AG08470 (cell line): ENCODE measurements around a stretch of chr18.

- RRBS, result 2% methylated on average over 18 of the region's 41 CpGs
Observed at GRCh38 chr18:77132058-77132477, 515 bp downstream of the MBP start.

- RRBS, result 53% methylated on average over 3 of the region's 12 CpGs
Observed at GRCh38 chr18:77853864-77854193, 604.2 kb downstream of the GALR1 start.

- RRBS, result no CpG with 5 or more reads among the region's 22 CpGs
Observed at GRCh38 chr18:77993463-77994138, 744.0 kb downstream of the GALR1 start.

DNA sequence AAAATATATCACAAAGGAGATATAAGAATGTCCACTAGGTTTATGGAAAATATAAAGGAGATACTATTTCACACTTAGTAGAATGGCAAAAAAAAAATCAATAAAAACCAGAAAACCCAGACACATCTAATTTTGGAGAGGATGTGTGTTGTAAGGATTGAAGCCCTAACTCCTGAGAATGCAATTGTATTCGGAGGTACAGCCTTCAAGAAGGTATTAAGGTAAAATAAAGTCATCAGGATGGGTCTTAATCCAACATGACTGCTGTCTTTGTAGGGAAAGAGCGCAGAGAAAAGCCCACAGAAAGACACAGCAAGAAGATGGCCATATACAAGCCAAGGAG is 713.2 kb upstream of the SALL3 start:
- RRBS, result no CpG with 5 or more reads among the region's 2 CpGs

- RRBS, result no CpG with 5 or more reads among the region's 5 CpGs
Observed at GRCh38 chr18:79204870-79205252, 135.7 kb downstream of the ATP9B start.

DNA sequence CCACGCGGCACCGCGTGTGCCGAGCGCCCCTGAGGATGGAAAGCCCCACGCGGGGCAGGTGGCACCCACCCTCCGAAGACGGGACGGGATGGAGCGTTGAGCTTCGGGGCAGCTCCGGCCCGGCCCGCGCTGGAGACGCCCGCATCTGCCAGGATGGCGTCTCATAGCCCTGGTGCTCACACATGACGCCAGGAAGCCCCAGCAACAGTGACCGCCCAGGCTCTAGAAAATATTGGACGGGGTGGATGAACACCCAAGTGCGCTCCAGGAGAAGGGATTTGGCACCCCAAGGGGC is 2.5 kb upstream of the NFATC1 start:
- RRBS, result no CpG with 5 or more reads among the region's 24 CpGs

GRCh38 chr18:79432227-79432723 is 36.5 kb downstream of the NFATC1 start:
- RRBS, result 89% methylated on average over 7 of the region's 22 CpGs

DNA sequence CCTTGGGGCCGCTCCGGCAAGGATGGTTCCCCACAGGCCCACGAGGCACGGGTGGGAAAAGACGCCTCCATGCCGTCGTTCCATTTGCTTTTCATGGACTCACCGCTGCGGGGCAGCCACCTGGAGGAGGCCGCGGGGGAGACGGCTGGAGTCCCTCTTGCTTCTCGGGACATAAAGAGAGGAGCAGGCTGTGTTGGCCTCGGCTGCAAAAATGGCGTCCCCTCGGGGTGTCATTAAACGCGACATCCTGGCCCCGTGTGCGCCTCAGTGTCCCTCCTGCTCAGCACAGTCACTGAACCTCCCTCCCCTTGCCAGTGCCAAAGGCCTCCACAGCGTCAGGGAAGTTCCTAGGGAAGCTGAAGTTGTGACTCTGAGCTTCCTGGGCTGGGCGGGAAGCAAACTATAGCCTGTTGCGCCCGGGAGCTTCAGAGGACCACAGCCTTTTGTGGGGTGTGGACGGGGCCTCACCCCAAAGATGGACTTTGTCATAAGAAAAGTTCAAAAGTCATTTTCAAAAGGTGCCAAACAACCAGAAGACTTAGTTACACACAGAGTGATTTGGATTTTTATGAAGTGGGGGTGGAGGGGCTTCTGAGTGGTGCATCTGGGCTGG is 63.6 kb downstream of the NFATC1 start:
- RRBS, result no CpG with 5 or more reads among the region's 25 CpGs

DNA sequence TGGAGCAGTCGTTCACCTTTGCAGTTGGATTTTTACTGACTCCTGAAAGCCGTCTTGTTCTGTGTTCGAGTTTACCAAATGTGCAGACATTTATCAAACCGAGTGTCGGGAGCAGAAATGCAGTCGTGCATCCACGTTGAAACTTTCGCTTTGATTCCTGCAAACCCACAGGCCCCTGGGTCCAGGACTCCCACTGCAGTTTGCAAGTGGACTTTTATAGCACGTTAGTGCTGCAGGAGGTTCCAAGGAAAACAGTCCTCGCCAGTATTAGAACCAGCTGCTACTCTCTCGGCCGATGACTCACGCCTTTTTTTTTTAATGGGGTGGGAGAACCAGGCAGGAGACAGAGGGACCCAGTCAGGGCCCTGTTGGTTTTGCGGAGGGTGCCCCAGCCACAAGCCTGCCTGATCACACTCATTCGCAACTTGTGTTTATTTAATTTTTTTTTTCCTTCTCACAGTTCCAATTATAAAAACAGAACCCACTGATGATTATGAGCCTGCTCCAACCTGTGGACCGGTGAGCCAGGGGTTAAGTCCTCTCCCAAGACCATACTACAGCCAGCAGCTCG is 90.1 kb downstream of the NFATC1 start:
- RRBS, result 89% methylated on average over 1 of the region's 17 CpGs

DNA sequence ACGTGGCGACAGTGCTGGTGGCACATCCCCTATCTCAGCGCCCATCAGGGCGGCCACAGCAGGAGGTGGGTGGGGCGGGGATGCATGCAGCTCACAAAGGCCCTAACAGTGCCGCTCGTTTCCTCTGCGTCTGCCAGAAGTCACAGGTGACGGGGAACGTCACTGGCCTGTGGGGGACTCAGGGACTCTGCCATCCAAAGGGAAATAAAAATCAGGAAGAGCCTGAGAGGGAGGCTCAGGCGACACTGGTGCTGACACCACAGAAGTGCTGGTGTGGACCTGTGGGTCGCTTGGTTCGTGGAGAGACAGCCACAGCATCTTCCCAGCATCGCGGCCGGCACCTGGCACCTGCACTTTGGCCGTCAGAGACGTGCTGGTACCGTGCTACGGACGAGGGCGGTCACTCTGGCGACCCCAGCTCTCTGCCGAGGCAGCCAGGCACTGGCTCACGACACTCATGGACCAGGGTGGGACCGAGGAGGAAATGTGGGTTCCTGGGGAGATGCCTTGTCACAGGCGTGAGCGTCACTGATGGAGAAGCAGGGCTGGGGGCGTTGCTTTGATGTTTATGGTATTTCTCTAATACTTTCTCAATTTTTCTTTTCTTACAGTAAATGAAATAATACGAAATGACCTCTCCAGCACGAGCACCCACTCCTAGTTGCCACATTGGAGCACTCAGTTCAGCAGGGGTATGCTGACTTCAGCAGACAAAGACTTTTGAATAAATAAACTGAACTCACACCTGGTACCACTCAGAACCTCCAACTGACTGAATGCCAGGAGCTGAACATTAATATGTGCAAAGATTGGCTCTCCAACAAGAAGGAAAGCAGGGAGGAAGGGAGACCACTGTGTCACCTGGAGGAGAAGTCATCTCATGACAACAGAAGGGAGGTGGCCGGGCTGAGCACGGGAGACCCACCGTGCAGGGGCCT is 131.5 kb downstream of the NFATC1 start:
- RRBS, result no CpG with 5 or more reads among the region's 34 CpGs

GRCh38 chr18:79578190-79578517 is 101.4 kb upstream of the CTDP1 start:
- RRBS, result no CpG with 5 or more reads among the region's 5 CpGs

DNA sequence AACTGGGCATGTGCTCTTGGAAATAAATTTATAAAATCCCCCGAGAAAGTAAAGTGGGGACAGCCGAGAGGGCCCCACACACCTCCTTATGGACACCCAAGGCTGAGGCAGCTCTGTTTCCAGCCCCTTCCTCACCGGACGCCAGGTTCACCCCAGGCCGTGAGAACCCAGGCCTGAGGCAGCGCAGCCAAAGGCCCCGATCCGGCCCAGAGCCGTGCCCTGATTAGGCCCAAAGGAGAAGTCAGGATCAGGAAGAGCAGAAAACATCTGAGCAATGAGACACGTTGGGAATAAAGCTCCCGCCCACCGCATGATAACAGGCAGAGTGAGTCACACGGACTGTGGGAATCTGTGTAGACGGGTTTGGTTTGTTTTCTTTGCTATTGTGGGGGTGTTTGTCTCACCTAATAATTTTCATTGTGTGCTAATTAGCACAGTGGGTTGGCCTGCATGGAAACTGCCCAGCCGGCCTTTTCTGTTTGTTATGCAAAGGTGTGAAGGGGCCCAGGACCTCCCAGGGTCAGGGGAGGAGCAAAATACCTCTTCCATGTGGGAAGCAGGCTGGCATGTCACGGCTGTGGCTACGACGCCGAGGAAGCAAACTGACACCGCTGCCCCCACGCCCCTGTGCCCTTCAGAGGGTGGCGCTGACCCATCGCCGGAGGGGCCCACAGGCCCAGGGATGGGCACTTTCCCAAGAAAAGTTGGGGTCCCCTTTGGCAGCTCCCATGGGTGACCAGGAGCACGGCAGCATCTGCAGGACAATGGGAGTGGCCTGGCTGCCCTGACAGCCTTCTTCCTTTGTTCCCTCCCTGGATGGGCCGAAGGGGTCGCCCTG is 68.5 kb upstream of the CTDP1 start:
- RRBS, result 88% methylated on average over 6 of the region's 27 CpGs

DNA sequence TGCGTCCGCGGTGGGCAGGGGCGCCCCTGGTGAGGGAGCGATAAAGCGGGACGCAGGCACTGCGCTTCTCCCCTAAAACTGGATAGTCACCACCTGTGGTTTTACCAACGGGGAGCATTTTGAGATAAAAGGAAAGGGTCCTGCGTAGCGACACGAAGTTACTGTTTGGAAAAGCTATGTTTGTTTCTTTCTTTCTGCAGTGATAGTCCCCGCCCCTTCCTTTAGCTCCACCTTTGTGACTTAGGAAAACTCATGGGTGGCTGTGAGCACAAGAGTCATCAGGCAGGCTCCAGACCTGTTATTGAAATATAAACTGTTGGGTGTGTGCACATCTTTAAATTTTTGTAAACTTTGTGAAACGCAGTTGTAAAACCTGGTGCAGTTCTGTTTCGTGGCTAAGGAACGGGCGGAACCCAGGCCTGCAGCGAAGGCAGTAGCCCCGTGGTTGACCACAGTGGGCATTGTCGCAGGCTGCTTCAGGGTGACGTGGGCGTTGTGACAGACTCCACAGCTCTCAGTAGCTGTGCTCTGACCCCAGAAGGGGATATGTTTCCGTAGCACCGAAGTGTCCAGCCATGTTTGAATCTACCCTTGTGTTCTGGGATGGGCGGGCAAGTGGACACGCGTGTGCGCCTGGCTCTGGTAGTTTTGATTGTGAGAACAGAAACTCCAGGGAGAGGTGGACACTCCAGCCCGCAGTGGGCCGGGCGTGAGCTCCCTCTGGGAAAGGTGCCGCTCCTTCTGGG is 905 bp downstream of the CTDP1 start:
- RRBS, result no CpG with 5 or more reads among the region's 32 CpGs

- RRBS, result no CpG with 5 or more reads among the region's 23 CpGs
Observed at GRCh38 chr18:79693521-79694001, 14.0 kb downstream of the CTDP1 start.

GRCh38 chr18:79695078-79695553 is 15.5 kb downstream of the CTDP1 start:
- RRBS, result 86% methylated on average over 4 of the region's 11 CpGs

GRCh38 chr18:79792081-79792720 is 5.5 kb upstream of the KCNG2 start:
- RRBS, result 96% methylated on average over 7 of the region's 32 CpGs

DNA sequence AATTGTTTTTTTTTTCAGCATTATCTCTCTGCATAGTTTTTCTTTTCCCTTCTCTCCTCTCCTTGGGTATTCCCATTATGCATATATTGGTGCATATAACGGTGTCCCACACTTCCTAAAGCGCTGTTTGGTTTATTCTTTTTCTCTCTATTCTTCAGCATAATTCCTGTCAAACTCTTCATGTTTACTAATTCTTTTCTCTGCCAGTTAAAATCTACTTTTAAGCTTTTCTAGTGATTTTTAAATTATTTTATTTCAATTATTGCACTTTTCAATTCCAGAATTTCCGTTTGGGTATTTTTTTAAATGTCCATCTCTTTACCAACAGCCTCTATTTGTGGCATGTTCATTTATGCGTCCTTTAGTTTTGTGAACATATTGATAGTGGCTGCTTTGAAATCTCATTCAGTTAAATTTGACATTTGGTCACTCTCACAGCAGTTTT is 54.3 kb downstream of the SLC66A2 start:
- RRBS, result no CpG with 5 or more reads among the region's 4 CpGs

- RRBS, result no CpG with 5 or more reads among the region's 4 CpGs
Observed at GRCh38 chr18:79946907-79947371, 4.5 kb downstream of the SLC66A2 start.

GRCh38 chr18:79954843-79955166 is 3.4 kb upstream of the SLC66A2 start:
- RRBS, result no CpG with 5 or more reads among the region's 5 CpGs

DNA sequence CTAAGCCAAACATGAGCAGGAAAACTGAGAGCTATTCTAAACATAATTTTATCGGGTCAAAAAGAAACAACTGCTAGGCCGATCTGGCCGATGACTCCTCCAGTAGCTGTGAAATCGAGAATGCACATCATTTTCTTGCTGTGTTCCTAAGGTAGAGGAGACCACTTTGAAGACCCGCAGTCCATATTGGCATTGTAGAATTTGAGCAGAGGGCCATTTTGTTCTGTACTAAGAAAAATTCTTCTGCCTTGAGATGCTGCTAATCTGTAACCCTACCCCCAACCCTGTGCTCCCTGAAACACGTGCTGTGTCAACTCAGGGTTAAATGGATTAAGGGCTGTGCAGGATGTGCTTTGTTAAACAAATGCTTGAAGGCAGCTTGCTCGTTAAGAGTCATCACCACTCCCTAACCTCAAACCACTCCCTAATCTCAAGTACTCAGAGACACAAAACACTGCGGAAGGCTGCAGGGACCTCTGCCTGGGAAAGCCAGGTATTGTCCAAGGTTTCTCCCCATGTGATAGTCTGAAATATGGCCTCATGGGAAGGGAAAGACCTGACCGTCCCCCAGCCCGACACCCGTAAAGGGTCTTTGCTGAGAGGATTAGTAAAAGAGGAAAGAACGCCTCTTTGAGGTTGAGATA is 4.4 kb upstream of the HSBP1L1 start:
- RRBS, result no CpG with 5 or more reads among the region's 12 CpGs